ENCODE results near the genes GPR153 and HES2.

- PRO-cap = no peak
- RAMPAGE, long total RNA, 4 experiments = no peak in any of the 4 experiments
Measured at GRCh38 chr1:5389188-5389409, 603.1 kb downstream of the NPHP4 start.

DNA sequence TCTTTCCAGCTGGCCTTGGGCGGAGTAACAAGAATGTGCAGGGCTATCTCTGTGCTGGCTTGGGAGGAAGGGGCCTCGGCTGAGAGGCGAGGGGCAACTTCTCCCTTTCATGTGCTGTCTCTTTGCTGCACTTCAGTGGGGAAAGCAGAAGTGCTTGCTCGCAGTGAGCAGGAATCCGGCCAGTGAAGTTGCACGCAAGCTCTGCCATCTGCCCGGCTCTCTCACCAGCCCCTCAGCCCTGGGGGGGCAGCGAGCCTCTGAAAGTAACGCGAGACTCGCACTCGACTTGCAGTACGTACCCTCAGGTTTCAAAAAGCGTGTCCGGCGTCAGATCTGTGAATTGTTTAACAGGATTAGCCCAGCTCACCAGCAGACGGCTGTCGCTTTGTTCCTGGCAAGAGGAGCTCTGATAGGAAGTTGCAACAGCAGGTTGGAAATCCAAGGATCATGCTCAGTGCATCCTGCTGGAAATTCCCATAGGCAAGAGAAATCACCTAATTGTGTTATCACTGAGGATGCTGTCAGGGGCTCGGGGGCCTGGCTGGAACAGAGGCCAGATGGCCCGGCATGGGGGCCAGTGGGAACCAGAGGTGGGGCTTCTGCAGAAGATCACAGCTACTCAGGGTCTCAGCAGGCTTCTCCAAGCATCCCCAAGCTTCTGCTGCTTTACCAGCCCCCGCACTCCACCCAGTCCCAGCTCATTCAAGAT lies 221.0 kb downstream of the NPHP4 start:
- PRO-cap = no peak
- RAMPAGE, long total RNA, 4 experiments = no peak in any of the 4 experiments

DNA sequence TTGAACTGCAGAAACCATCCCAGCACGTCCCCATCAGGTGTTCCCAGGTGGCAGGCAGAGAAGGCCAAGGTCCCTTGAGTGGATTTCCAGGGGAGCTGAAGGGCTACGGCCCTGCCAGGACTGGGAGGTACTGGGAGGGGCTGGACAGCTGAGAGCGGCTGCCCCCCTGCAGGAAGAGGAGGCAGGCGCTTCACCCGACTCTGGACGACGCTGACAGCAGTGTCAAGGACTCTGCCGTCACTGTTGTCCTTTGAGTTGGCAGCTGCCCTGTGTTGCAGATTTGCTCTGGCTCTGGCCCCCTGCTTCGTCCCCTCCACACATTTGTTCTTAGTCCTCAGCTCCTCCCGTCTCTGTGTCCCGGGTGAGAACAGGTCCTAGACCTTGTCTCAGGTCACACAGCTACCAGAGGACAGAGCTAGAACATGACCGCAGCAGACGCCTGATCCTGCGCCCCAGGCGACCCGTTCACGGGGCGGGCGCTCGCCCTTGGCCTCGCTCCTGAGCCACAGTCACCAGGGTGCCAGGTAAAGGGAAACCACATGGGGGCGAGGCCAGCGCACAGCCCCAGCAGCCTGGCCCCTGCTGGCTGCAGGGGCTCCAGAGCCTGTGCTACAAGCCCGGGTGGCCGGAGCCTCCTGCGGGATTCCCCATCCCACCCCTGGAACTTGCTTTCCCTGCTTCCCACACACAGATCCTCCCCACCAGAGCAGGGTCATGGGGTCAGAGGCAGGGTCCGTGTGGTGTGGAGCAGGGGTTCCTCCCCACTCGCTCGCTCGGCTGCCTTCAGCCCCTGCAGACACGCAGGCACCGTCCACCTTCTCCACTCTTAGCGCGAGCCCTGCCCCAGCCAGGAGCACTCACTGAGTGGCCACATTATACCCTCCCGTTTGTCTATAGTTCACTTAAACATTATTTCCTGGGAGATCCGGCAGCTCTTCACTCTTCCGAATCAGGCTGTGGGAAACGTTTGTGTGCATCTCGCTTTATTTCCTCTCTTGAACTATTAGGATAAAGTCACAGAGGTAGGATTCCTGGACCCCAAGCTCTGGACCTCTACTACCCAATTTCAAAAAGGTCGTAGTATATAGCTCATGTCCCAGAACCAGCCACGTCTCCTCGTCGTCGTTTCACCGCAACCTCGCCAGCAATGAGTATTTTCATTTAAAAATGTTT lies 10.8 kb upstream of the NPHP4 start:
- PRO-cap = no peak
- RAMPAGE, long total RNA, 4 experiments = no peak in any of the 4 experiments

DNA sequence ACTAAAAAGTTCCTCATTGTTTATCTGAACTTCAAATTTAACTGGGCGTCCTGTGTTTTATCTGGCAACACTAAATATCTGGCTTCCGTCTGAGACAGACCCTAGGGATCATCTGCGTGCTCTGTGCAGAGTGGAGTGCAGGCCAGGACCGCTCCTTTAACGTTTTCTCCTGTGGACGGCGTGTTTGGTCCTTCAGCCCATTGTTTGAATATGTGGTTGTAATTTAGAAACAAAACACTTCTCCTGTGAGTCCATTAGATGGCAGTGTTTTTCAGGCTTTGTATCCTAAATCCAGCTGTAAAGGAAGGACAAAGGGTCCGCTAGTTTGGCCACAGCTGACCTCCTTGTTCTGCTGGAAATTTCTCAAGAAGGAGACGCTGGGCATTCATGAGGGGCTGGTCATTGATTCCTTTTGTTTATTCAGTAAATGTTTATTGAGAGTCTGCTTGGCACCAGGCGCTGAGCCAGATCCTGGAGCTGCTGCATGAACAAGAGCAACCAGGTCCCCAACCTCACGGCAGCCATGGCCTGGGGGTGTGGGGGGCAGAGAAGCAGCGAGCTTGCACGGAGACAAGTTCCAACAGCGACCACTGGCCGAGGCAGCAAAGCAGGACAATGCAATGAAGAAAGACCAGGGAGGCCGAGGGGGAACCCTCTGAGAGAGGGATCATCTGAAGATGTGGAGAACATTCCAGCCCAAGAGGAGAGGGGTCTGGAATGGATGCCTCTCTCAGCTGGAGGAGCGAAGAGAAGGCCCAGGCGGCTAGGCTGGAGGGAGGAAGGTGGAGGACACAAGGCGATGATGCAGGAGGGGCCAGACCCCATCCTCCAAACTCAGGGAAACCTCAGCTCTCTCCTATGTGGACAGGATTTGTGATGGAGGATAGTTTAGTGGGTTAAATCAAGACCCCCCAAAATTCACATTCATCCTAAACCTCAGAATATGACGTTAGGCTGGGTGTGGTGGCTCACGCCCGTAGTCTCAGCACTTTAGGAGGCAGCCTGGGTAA lies 7.5 kb downstream of the KCNAB2 start:
- PRO-cap = no peak
- RAMPAGE, long total RNA, 4 experiments = no peak in any of the 4 experiments

DNA sequence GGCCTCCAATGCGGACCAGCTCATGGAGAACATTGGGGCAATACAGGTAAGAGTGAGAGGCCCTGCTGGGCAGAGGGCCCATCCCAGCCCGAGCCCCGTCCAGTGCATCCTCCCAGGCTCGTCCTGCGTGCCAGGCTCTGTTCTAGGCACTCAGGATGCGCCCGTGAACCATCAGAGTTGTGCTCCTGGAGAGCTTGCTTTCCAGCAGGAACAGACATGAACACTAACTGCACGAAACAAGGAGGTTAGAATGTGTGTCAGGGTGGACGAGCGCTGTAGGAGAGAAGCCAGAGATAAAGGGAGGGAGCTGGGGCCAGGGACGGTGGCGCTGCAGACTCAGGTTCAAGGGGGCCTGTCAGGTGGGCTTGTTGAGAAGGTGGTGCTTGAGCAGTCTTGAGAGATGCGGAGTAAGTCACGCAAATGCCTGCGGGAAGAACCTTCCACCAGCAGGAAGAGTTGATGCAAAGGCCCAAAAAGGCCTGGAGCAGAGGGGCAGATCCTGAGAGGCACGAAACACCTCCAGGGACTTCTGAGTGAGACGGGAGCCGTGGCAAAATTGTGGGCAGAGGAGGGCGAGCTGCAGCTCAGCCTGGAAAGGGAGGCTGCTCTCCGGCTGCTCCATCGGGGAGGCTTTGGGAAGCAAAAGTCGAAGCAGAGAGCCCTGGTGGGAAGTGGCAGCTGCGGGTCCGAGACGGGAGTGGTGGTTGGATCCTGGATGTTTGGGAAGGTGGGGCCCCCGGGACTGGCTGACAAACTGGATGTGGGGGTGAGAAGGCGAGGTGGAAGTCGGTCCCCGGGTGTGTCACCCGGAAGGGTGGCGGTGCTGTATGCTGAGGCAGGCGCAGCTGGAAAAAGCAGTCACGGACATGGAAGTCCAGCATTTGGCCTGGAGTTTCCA lies 51.9 kb downstream of the KCNAB2 start:
- PRO-cap = no peak
- RAMPAGE, long total RNA, 4 experiments = no peak in any of the 4 experiments

GRCh38 chr1:6170511-6171407 lies 9.4 kb downstream of the CHD5 start:
- PRO-cap = no peak
- RAMPAGE, long total RNA, 4 experiments = no peak in any of the 4 experiments

DNA sequence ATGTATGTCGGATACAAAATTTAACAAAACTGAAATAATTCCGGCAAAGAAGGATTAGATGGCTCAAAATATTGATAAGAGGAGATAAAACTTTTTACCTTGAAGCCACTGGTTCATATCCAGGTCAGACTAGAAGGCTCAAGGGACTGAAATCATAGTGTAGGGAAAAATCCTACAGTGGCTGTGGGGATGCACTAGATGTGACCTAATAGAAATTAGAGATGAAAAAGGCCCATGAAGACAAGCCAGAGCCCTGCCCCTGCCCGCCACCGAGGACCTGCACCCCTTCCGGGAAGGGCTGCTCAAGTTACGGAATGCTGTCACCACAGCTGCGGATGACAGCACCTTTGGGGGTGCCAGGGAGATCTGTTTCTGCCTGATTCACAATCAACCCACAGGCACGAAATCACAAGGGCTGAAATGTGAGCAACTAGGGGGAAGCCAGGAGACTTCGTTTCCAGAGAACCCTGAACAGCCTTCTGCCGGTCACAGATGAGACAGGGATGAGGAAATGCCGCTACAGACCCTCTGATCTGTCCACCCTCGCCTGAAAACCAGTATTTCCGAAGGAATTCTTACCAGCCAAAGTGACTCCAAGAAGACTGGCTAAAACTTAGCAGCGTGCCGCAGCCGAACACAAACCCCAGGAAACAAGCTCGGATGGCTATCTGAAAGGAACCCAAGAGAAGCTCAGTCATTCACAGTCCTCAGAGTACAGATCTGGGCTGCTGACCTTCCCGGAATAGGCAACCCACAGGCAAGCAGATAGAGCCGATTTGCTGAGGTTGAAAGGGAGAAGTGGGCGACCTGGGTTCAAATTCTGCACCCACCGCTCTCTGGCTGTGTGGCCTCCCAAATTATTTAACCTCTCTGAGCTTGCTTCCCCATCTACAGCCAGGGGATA lies 1.2 kb downstream of the ICMT start:
- PRO-cap = no peak
- RAMPAGE, long total RNA, 4 experiments = no peak in any of the 4 experiments

DNA sequence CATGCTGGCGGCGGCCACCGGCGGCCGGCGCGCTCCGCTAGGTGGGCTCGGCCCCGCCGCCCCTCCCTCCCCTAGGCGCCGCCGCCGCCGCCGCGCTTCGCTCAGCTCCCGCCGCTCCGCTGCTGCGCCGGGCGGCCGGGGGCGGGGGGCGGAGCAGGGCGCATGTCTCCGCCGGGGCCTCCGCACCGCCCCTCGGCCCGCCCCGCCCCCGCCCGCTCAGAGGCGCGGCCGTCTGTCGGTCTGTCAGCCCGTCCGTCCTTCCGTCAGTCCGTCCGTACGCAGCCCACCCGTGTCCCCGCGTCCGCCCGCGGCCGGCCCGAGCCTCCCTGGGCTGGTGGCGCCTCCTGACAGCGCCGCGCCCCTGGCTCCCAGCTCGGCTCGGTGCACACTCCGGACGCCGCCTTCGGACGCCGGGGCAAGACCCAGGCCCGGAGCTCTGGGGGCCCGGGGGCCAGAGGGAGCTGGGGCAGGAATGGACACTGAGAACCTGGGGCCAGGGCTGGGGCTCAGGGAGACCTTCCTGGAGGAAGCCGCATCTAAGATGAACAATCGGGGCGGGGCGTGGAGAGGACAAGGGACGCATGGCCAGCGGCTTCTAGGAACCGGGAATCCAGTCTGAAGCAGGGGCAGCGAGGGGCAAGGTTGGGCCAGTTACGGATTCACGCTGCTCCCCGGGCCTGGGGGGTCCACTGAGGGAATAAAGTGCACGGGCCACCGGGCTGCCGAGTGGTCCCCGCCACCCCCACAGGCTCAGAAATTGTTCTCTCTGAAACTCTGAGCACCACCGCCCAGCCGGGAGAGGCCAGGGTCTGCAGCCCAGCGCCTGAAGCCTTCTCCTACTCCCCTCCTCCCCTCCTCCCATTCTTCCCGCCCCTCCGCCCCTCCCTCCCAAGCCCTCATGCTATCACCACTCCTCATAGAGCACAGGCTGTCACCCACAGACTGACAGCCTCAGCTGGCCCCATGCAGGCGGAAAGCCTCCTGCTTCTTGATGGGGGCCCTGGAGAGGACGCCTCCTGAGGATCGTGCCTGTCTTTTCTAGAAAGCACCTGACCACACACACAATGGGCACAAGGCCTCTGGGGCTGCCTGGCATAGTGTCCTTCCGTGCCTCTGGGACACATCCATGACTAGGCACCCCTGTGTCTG lies at the start of gene GPR153:
Gene GPR153, minus strand, starts transcription at position 137 of the 1,149 bp plus-strand sequence.
- PRO-cap = bidirectional peak, plus-strand start at position 266 of the sequence, minus-strand start at position 126 of the sequence
- RAMPAGE, long total RNA, 4 experiments = no peak in any of the 4 experiments

DNA sequence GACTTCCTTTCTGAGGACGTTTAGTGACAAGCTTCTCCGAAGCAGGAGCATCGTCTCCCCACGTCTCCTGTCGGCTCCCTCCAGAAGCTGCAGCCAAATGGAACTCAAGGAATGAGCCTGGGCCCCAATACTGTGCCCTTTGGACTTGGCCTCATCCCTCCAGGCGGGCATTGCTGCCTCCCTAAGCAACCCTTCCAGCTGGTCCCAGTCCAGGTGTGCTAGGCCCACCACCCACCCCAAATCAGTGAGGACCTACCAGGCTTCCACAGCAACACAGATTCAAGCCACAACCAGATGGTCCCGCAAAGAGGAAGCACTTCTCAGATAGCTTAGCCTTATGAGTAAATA lies 33.0 kb downstream of the ACOT7 start:
- PRO-cap = no peak
- RAMPAGE, long total RNA, 4 experiments = no peak in any of the 4 experiments

GRCh38 chr1:6385336-6386339 lies 7.9 kb downstream of the ACOT7 start:
- PRO-cap = no peak
- RAMPAGE, long total RNA, 4 experiments = no peak in any of the 4 experiments

DNA sequence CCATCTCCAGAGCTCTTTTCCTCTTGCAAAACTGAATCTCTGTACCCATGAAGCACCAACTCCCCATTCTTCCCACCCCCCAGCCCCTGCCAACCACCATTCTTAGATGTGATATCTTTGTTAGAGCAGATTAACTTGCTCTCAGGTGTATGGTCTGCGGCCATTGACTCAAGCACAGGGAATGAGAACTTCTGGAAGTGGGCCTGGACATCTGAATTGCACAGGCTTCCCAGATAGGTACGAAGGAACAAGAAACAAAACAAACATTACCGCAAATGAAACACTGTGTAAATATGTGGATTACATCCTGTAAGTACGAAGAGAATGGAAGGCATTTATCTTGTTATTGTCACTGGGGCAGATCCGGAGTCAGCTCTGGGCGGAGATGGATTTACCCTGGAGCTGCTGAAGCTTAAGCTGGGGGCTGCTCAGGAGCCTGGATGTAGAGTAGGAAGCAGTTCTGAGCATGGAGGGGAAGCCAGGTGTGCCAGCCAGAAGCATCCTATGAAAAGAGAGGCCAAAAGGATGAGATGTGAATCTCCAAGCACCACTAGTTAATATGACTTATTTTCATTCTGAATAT lies 6.8 kb downstream of the HES2 start:
- PRO-cap = no peak
- RAMPAGE, long total RNA, 4 experiments = no peak in any of the 4 experiments

DNA sequence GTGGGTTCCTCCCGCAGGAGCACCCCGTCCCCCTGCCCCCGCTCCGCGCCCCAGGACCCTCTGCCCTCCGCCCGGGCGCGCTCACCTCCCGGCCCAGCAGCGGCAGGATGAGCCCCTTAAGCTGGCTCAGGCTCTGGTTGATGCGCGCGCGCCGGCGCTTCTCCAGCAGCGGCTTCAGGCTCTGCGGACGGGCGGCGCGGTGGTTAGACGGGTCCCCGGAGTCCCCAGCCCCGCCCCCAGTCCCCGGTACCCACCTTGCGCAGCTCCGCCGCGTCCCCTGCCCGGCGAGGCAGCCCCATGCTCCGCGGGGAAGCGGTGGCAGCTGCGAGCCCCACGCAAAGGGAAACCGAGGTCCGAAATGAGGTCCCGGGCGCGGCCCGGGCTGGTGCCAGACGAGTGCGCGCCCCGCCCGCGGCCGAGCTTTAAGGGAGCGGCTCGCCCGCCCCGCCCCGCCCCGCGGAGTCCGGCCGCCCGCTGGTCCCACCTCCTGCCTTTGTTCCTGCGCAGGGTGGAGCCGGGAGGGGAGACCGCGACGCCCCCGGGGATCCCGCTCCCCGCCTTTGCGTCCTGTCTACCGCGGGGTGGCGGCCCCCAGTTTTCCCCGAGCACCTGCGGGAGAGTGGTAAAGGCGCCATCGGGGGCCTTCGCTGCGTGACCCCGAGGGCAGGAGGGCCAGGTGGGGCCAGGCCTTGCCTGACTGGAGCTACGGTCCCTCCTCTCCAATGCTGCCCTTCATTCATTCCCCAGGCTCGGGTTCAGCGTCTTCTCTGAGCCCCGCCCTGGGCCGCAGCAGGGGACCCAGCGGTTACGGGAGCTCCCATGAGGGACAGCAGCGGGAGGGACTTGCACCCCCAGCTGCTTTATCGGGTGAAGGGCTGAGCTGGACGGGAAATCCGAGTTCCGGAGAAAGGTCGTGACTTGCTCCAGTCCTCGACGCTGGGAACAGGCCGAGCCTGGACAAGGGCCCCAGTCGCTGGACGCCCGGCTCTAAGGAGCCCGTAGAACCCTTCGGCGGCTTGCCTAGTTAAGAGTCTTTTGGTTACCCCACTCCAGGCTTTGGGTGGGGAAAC lies at the start of gene HES2:
Gene HES2, minus strand, starts transcription at position 398 of the 1,070 bp plus-strand sequence.
- PRO-cap = no peak
- RAMPAGE, long total RNA, 4 experiments = no peak in any of the 4 experiments

- PRO-cap = no peak
- RAMPAGE, long total RNA, 4 experiments = no peak in any of the 4 experiments
Measured at GRCh38 chr1:6464202-6465016, 1.6 kb downstream of the TNFRSF25 start.

GRCh38 chr1:6481912-6482818 lies 9.3 kb downstream of the PLEKHG5 start:
- PRO-cap = no peak
- RAMPAGE, long total RNA, 4 experiments = no peak in any of the 4 experiments

DNA sequence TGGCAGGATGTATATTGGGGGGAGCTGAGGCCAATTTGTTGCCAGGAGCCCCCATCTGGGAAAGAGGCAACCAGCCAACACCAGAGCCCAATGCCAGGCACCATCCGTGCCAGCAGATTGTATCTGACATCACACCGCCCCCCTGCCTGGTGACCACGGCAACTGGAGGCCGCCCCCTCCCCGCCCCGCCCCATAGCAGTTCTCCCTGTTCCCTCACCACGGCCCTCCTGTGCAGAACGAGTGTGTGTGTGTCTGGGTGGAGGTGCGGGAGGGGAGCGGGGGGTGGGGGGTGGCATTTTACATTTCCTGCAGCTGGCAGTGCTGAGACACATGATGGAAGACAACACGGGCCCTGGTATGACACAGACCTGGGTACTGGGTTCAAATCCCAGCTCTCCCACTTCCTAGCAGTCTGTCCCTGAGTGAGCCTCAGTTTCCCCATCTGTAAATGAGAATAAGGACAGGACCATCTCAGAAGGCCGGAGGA lies 3.7 kb upstream of the PLEKHG5 start:
- PRO-cap = no peak
- RAMPAGE, long total RNA, 4 experiments = no peak in any of the 4 experiments

GRCh38 chr1:6496792-6497921 lies 5.7 kb upstream of the PLEKHG5 start:
- PRO-cap = bidirectional peak, plus-strand start at chr1:6497643, minus-strand start at chr1:6497444
- RAMPAGE, long total RNA, 4 experiments = start-site peak on the minus strand in 1 of 4 experiments, at chr1:6497247-6497380 at its widest, 9 reads per replicate

DNA sequence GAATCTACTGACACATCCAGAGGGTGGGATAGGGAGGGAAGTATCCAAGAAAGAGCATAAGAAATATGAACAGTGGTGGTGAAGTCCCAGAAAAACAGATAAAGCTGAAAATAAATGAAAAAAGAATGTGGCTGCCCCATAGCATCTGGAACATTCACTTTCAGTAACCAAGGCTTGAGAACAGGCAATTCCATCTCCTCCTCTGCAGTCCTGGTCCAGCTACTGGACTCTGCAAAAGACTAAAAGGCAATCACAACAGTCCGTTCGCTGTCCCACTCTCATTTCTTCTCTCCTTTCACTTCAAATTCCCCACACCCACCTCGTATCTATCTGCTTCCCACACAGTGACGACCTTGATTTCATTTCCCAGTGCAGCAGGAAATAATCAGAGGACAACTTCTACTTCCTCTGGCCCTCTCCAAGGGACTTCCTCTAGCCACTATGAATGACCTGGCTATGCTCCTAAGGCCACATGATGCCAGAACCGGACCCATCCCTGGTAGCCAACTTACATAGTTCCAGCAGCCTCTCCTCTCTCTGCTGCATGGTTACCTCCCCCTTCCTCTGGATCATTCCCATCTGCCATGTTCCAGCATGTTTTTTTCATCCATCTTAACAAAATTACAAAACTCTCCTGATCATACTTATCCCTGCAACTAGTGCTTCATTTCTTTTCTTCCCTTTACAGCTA lies 8.0 kb downstream of the NOL9 start:
- PRO-cap = no peak
- RAMPAGE, long total RNA, 4 experiments = no peak in any of the 4 experiments

- PRO-cap = no peak
- RAMPAGE, long total RNA, 4 experiments = no peak in any of the 4 experiments
Measured at GRCh38 chr1:6585713-6586240, 6.0 kb downstream of the ZBTB48 start.

DNA sequence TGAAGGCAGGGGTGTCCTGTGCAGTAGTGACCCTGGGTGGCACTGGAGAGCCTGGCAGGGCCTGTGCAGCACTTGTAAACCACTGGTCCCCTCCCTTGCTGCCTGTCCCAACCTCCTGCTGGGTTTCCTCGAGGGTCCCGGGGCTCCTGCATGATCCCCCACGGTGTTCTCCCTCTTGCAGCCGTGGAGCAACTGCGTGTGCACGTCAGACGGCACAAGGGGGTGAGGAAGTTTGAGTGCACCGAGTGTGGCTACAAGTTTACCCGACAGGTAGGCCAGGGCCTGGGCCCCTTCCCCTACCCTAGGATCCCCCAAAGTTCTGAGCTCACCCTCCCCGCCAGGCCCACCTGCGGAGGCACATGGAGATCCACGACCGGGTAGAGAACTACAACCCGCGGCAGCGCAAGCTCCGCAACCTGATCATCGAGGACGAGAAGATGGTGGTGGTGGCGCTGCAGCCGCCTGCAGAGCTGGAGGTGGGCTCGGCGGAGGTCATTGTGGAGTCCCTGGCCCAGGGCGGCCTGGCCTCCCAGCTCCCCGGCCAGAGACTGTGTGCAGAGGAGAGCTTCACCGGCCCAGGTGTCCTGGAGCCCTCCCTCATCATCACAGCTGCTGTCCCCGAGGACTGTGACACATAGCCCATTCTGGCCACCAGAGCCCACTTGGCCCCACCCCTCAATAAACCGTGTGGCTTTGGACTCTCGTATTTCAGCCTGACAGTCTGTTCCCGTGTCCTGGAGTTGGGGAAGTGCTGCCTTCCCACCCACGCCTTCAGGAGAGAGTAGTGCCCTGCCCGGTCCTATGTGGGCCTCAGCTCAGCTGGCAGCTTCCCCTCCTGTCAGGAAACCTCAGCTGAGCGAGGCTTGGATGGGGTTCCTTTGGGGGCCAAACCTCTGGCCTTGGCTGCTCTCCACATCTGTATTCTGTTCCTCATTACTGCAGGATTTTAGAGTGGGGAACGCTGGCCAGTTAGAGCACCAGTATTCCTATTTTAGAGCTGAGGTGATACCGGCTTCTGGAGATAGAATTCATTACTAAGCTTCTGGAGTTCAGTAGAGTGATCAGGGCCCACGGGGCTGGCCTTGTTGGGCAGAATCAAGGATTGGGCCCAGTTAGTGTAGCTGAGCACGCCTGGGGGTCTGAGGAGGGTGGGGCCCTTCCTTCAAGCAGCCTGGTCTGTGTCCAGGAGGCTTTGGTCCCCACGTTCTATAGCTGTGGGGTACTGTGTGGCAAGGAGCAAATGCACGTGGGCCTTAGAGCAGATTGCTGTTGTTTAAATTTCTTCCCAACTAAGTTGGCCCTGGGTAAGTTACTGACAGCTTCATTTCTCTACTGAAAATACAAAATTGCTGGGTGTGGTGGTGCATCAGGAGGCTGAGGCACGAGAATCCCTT lies 9.3 kb downstream of the ZBTB48 start:
- PRO-cap = no peak
- RAMPAGE, long total RNA, 4 experiments = no peak in any of the 4 experiments

DNA sequence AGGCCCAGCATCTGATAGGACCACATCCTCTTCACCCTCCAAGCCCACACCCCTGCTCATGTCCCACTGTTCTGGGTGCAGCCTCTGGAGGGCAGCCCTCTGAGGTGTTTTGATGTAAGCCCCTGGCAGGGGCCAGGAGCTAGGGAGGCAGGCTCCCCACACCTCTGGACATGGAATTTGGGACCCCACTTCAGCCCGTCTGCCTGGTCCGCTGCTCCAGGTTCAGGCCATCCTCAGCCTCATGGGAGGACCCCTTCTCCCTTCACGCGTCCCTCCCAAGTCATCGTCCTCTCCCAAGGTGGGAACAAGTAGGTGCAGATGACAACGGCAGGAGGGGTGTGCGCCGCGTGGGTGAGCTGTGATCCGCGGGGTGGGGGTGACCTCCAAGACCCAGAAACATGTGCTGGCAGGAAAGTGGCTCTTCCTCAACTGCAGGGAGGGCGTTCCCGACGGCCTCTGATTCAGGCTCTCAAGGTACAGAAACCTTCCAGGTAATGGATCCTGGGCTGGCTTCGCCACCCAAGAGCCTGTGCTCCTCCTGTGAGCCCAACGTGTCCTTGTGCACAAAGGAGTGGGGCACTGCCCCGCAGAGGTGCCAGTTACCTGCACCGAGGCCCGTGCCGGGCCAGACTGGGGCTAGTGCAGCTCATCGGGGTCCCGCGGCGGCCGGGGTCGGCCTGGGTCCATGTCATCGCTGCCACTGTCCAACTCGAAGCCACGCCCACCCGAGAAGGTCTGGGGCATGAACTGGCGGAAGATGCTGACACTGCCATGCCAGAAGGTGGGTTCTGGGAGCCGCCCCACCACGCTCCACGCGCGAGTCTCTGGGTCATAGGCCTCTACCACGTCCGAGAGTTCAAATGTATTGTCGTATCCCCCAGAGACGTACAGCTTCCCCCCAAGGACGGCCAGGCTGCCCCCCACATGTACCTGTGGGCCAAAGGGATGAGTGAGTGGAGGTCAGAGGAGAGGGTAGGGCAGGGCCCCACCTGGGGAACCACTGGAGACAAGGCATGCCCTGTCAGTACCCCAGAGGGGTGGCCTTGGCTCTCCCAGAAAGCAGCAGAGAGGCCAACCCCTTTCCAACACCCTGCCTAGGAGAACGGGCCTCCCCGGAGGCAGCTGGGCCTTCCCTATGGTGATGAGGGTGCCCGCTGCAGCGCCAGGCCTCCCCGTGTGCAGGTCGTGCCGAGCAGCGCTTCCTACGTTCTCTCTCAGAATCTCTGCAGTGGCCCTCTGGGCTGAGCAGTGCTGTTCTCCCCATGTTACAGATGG lies 9.5 kb downstream of the KLHL21 start:
- PRO-cap = no peak
- RAMPAGE, long total RNA, 4 experiments = no peak in any of the 4 experiments

All from gastroesophageal sphincter (tissue), 4 donors.